ENCODE measurements around a stretch of chr15.

DNA sequence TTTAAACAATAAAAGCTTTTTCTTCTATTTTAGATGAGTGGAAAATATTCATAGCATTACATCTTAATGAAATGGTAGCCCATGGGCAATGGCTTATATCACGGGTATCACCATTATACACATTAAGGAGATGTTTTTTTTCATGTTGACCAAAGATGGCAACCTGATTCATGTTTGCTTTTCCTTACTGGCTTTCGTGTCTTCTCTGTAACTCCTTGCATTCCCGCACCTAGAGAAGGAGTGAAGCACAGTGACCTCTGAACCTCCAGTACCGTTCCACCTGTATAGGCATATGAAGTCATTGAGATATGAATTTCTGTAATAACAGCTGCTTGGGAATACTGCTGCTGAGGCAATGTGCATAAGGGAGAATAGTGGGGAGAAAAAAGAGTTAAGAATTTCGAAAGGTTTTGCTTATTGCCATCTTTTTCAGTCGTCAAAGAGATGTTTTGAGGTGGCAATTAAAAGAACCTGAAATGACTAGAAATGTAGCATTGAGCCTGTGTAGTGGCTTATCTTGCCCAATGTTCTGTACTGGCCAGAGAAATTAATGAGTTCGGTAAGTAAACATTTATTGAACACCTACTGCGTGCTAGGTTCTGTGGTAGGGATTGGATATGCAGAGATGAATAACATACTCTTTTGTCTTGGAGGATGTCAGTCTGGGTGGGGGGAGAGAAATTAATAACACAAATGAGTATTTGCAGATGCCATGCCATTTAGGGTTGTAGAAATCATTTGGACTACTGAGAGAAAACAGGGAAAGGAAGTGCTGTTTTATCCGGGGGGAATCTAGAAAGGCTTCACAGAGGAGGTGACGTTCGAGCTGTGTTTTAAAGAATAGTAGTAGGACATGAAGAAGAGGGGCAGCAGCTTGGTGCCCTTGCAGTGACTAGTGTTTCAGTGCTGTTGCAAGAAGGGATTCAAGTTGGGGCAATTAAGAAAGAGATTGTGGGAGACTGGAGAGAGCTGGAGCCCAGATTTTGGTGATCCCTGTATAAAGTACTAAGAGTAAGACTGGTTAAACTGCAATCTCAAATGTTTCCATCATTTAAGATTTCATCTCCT lies 2.5 kb downstream of the FEM1B start:
- RRBS, result no CpG with 5 or more reads among the region's 11 CpGs

DNA sequence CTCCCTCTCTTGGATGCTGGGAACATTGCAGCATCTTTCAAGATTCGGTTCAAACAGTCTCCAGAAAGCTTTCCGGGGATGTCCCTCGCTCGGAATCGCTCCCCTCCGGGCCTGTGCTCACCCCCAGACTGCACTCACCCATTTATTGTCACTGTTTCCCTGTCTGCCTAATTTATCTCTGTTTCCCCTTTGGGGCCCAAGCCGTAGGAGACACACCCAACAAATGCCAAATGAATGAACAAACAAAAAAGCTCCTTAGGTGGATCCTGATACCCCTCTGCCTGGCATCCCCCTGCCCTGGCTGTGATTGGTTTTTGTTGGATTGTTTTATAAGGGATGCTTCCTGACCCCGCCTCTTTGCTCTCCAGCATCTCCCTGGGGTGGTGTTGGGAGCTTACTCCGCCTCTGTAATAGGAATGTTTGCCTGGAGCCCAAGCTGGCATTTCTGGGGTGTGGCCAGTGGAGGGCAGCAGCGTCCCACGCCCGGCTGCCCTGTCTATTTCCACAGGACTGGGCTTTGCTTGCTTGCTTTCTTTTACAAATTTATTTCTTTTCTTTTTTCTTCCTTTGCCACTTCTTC lies 28.9 kb downstream of the FEM1B start:
- RRBS, result no CpG with 5 or more reads among the region's 12 CpGs

GRCh38 chr15:68364206-68365019 lies 67.5 kb downstream of the ITGA11 start:
- RRBS, result no CpG with 5 or more reads among the region's 16 CpGs

DNA sequence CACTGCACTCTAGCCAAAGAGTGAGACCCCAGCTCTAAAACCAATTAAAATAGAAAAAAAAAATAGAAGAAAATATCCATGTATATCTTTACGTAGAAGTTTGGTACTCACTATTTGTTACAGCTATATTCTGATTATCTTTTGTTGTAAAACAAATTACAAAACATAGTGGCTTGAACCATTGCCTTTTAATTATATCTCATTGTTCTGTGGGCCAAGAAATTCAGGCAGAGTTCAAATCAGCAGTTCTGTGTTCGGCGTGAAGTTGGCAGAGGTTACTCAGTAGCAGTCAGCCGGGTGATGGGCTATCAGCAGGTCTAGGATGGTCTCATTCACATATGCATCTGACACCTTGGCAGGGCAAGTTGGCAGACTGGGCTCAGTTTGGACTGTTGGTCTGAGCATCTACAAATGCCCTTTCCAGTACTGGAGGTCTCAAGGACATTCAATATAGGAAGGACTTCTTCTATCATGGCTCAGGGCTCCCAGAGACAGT lies 51.1 kb upstream of the ITGA11 start:
- RRBS, result no CpG with 5 or more reads among the region's 4 CpGs

DNA sequence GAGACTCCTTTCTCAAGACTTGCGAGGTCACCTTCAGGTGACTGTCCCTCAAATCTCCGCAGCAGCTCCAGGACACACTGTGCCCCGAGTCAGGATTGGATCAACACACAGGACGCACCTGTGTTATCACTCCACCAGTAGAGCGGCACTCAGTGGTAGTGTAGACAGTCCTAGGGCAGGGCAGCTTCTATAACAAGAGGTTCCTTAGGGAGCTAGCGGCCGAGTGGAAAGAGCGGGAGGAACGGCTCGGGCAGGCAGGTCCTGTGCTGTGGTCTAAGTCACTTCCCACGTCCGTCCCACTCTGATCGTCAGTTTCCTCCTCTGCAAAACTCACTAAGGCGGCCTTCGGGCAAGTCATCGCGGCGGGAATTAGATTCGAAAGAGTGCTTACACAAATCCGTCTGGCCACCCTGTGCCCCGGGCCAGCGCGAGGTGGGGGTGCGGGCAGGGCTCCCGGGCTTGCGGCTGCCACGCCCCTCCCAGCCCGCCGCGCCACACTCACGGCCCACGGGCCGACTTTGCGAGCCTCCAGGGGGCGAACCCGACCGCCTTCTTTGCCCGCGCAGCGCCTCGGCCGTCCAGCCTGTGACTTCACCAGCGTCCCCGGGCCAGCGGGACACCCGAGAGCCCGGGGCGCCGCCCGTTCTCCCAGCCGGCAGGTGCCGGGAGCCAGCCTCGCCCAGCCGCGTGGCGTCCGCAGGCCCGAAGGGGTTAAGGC lies 555 bp upstream of the CORO2B start:
- RRBS, result 2% methylated on average over 12 of the region's 58 CpGs

- RRBS, result 89% methylated on average over 3 of the region's 20 CpGs
These were observed 35.9 kb downstream of the CORO2B start for GRCh38 chr15:68614299-68615581.

DNA sequence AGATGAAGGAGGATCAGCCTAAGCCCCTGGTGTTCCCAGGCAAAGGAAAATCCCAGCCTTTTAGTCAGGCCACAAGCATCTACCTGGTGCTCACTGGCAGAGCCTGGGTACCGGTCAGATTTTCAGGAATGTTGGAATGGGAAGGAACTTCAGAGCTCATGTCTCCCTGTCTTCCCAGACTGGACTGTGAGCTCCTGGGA lies 117.9 kb downstream of the CORO2B start:
- RRBS, result no CpG with 5 or more reads among the region's 1 CpG

GRCh38 chr15:68818092-68818348 lies 2.7 kb downstream of the ANP32A start:
- RRBS, result 2% methylated on average over 21 of the region's 32 CpGs

- RRBS, result 2% methylated on average over 37 of the region's 99 CpGs
These were observed 2.0 kb downstream of the ANP32A start for GRCh38 chr15:68818349-68819370.

GRCh38 chr15:69067268-69067617 lies 52.7 kb downstream of the NOX5 start:
- RRBS, result no CpG with 5 or more reads among the region's 1 CpG

DNA sequence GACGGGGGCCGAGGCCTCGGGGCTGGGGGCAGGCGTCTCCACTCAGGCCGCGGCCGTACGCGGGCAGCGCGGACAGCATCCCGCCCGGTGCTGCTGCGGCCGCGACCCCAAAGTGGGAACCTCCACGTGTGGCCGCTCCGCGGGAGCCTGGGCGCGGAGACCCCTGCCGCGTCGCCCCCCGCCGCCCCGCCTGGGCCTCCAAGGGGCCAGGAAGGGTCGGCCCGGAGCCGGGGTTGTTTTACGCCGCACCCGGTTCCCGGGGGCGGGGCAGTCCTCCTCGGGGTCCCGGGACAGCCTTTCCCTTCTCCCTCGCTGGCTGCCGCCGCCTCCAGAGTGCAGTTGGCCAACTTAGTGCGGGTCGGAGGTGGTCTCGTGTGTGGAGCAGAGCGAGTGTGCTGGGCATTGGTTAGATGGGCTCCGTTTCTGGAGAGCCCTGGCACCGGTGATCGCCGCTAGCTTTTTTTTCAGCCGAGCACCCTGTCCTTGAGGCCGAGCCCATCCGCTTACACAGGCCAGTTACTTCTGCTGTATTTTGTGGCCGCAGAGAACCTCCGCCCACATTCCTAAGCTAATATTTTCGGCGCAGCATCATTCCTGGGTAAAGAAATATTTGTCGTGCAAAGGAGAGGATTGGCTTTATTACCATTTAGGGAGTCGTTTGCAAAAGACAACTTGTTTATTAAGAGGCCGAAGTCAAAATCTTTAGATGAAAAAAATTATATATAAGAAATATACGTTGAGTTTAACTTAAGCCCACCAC lies 543 bp downstream of the KIF23 start:
- RRBS, result no CpG with 5 or more reads among the region's 60 CpGs

DNA sequence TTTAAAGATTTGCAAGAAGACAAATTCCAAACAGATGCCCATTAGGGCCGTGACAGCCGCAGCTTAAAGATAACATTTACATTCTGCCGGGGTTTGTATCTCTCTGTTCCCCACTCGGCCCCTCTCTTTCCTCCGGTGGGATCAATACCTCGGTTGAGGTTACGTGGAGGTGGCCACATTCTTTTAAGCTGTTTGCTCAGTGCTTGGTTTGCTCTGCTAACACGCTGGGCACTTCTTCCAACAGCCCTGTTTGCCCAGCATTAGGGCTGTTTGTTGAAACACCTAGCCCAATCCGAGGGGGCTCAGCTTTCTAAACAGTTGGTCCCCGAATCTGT lies 108.6 kb downstream of the RPLP1 start:
- RRBS, result 91% methylated on average over 2 of the region's 10 CpGs

GRCh38 chr15:69593925-69594998 lies 141.6 kb downstream of the RPLP1 start:
- RRBS, result 56% methylated on average over 5 of the region's 27 CpGs

DNA sequence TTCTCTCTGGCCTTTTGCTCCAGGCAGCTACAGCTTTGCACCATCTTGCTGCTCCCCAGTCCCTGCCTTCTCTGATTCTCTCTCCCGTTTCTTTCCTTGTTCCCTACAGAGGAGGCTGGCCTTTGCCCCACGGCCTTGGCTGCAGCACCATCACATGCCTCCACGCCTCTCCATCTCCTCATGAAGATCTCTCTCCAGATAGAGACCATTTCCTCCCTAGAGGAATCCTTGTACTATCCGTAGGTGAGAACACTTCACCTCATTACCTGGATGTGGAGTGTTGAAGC lies 176.0 kb downstream of the RPLP1 start:
- RRBS, result no CpG with 5 or more reads among the region's 4 CpGs

DNA sequence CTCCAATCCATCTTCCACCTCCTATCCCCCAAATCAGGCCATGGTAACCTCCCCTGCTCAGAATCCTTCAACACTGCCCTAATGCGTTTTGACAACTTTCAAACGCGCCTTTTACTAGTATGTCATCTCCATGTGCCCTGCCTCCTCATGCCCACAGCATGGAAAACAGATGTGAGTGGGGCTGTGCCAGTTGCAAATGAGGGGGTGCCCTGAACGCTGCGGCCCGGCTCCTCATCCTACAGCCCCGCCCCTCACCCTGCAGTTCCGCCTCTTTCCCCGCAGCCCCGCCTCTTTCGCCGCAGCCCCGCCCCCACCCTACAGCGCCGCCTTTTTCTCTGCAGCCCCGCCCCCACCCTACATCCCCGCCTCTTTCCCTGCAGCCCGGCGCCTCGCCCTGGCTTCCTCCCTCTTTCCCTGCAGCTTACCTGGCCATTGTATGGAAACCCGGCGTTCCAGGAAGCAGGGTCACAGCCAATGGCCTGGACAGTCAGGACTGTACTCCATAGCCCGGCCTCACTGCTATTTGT lies 284.9 kb downstream of the TLE3 start:
- RRBS, result 6% methylated on average over 3 of the region's 23 CpGs

DNA sequence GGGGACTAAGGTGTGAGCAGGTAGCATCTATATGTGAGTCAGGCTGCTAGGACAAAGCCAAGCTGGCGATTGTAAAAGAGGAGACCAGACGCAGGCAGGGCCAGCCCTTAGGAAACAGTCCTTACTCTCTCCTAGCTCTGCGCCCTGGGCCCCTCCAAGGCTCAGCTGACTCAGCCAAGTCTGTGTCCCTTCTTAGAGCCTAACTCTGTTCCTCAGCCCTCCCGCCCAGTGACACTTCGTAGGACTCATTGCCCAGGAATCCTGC lies 244.3 kb downstream of the TLE3 start:
- RRBS, result no CpG with 5 or more reads among the region's 5 CpGs

DNA sequence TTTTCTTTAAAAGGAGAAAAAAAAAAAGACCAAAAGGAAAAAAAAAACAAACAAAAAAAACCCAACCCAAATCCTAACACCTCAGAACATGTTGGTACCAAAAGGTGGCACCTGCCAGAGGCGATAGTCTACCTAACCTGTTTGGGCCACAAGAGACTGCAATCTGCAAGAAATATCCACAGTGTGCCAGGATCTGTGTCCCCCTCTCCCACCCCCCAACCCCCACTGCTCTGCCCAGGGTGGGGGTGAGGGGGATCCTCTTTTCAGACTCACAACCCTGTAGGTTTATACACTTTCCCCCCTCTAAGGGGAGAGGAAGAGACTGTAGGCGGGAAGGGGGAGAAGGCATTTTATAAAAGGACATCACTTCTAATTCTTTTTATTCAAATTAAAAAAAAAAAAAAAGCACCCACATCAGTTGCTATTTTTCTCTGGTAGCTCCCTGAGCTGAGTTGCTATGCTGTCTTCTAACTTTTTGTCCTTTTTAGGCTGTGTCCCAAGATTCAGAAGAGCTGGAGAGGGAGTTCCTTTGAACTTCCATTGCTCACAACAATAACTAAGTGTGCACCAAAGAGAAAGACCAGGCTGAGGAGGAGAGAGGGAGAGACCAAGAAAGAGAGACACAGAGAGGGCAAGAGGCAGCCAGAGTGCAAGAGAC lies 49.0 kb downstream of the TLE3 start:
- RRBS, result no CpG with 5 or more reads among the region's 2 CpGs

GRCh38 chr15:70053521-70054242 lies 44.0 kb downstream of the TLE3 start:
- RRBS, result 88% methylated on average over 1 of the region's 13 CpGs

- RRBS, result no CpG with 5 or more reads among the region's 4 CpGs
These were observed 32.2 kb downstream of the TLE3 start for GRCh38 chr15:70065535-70065898.

- RRBS, result no CpG with 5 or more reads among the region's 2 CpGs
These were observed 3.5 kb downstream of the TLE3 start for GRCh38 chr15:70094214-70094616.